Ishikawa (cell line): ENCODE measurements around a stretch of chr12.

DNA sequence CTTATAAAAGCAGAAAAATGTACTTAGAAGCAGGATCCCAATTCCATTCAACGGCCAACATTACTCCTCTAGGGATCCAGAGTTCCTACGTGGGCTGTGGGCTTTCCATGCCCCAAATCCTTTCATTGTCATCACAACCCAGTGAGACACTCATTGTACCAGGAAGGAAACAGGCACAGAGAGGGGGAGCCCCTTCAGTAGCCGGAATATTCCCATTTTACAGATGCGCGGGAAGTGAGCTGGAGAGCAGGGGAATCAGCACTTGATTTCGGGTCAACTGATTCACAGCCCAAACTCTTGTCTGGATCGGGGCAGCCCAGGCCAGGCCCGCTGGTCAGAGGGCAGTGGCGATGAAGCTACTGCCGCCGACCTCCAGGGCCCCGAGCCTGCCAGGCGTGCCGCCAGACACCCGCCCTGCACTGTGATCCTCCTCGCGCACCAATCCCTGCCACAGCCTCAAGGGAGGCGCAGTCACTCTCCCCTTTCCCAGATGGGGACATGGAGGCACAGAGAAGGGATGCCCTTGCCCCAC, 9.0 kb downstream of the DHX37 start:
- RRBS, result no CpG with 5 or more reads among the region's 18 CpGs

DNA sequence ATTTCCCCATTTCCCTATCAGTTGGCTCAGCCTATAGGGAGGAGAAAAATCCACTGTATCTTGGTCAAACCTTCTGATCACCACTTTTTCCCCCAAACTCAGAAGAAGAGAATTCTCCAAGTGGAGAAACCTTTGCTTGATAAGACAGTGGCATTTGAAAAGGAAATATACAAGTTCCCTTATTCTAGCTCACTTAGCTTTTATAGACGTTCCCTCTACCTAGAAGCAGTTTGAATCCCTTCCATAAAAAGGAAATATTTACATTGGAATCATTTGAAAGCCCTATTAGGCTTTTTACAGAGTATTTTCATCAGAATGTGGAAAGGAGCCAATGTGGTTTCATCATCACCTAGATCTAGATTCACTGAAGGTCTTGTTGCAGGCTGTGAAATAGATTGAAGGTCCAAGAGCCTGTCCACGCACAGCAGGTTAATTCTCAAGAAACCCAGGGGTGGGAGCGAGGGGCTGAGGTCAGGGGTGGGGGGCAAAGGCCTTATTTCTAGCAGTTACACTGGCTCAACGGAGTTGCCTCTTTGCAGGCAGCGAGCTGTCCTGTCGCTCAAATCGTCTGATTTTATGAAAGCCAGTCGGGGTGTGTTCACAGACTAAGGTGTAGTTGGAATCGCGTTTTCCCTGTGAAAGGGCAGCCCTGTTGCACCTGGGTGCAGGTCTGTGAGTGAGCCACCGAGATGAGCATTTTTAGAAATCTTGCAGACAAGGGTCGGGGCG, 45.5 kb downstream of the AACS start:
- RRBS, result no CpG with 5 or more reads among the region's 13 CpGs

DNA sequence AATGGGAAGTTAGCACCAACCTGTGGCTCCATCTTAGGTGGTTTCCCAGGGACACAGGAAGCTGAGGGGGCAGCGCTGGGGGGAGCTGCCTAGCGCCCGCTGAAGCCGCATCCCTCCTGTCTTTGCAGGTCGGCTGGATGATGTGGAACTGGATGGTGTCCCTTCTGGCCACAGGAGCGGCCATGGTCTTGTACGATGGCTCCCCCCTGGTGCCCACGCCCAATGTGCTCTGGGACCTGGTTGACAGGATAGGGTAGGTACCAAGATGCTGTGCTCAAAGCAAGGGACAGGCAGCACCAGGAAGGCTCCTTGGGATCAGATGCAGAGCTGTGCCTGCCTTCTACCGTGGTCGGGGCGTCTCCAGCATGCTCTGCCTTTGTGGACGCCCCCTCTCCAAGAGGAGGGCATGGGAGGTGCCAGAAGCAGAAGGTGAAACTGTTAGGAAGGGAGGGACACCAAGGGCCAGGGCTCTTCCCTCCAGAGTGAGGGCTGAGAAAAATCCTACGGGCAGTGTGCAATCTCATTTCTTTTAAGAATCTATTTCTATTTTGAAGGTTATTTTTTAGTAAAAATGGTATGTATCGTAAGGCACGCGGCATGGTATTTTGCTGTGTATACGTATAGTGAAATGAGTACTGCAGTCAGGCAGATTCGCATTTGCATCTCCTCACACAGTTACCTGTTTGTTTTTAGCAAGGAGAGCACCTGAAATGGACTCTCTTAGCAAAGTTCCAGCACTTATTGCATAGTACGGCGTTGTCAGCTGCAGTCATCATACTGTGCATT, 53.5 kb downstream of the AACS start:
- RRBS, result no CpG with 5 or more reads among the region's 20 CpGs

GRCh38 chr12:125220378-125220709, 34.2 kb downstream of the TMEM132B start:
- RRBS, result no CpG with 5 or more reads among the region's 8 CpGs

GRCh38 chr12:125848260-125848667, 662.1 kb downstream of the TMEM132B start:
- RRBS, result no CpG with 5 or more reads among the region's 5 CpGs

DNA sequence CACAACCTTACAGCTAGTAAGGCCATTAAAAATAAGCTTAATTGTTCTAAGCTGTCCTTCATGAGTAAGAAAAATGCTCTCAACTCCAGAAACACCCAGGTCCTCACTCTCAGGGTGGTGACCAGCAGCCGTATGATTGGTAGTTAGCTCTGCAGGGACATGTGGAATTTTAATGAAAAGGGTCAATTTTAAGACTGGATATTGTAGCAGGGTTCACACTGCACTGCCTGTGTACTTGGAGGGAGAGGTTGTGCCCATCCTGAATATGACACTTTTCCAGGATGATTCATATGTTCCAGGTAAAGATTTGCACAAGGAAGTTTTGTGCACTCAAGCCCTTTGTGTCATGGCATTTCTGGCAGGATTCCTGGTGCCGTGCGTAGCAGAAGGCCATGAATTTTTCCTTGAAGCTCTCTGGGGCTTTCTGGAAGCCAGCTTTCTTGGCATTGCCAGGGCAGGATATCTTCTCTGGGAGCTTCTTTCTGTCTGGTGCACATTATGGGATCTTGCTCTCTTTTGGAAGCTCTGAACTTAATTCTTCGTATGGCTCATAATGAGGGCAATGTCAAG, 1012.8 kb downstream of the TMEM132B start:
- RRBS, result no CpG with 5 or more reads among the region's 4 CpGs

DNA sequence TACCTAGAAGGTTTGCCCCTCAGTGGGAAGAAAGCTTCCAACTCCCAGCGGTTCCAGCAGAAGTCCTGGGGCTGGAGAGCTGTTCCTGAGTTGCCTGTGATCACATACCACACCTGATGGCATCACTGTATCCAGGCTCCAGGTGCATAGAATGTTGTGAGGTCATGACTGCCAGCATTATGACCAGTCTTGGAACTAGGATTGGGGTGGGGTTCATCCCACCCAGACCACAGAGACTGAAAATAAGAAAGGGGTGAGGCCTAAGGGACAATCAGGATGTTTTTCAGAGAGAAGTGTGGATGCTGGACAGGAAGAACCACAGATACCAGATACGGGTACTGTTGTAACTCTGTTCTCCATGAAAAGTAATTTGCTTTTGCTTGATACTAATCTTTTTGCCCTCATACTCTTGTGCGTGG, 1530.1 kb upstream of the TMEM132C start:
- RRBS, result no CpG with 5 or more reads among the region's 3 CpGs

- RRBS, result no CpG with 5 or more reads among the region's 7 CpGs
Observed at GRCh38 chr12:126768548-126769083, 1498.4 kb upstream of the TMEM132C start.

DNA sequence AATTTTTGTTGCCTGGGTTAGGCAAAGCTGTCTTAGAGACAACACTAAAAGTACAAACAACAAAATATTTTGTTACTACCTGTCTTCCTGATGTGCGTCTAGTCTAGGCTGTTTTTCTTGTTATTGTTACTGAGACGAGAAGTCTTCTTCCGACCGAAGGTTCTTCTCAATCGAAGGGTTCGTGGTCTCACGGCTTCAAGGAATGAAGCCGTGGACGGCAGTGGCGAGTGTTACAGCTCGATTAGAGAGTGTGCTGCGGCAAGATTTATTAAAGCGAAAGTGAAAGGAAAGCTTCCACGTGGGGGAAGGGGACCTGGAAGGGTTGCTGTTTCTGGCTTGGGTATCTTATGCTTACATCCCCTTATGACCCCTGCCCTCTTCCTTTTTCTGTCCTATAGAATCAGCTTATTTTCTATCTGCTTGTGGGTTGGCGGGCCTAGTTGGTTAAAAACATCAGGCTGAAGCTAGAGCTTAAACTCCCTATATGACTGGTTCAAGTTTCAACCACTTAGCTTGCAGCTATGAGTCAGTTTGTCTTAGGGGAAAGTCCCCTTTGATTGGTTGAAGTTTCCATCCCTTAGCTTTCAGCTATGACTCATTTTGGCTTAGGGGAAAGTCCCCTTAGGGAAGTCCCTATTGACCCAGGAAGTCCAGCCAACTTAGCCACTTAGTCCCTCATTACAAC, 1494.8 kb upstream of the TMEM132C start:
- RRBS, result no CpG with 5 or more reads among the region's 15 CpGs

DNA sequence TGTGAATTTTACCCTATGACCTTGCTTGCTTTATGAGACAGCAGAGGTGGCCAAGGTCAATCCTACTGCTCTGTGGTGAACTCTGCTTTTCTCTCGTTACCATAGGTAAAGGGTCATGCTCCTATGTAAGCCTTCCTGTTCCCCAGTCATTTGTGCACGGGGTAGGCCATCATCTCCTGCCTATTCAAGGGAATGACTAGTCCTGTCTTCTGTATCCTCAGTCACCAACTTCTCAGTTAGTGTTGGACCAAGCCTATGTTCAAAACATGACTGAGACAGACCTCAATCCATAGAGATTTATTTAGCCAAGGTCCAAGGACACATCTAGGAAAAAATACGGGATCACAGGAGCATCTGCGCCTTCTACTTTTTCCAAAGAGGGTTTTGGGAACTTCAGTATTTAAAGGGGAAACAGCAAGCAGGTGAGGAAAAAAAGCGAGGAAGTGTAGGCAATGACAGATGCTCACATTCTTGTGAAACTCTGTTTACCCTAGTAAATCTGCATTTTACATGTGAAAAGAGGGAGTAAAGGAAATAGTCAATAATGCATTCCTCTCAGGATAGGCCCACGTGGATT, 1119.5 kb upstream of the TMEM132C start:
- RRBS, result no CpG with 5 or more reads among the region's 6 CpGs

DNA sequence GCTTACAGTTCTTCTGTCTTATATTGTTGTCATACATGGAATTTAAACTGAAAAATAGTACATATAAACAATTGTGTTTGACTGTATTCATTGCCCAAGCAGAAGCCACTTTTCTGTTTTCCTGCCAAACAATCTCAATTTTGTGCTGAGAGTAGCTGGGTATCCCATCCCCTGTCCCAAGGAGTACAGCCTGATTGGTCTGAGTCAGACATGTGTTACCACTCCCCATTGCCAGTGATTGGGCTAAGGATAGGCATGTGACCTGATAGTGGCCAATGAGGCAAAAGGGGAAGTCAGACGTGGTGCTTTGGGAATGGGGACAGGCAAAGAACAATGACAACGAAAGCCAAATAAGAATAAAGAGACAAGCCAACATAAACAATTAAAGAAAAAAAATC, 626.9 kb upstream of the TMEM132C start:
- RRBS, result no CpG with 5 or more reads among the region's 2 CpGs

DNA sequence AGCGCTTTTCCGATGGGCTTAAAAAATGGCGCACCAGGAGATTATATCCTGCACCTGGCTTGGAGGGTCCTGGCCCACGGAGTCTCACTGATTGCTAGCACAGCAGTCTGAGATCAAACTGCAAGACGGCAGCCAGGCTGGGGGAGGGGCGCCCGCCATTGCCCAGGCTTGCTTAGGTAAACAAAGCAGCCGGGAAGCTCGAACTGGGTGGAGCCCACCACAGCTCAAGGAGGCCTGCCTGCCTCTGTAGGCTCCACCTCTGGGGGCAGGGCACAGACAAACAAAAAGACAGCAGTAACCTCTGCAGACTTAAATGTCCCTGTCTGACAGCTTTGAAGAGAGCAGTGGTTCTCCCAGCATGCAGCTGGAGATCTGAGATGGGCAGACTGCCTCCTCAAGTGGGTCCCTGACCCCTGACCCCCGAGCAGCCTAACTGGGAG, 400.8 kb upstream of the TMEM132C start:
- RRBS, result no CpG with 5 or more reads among the region's 10 CpGs

- RRBS, result 3% methylated on average over 5 of the region's 18 CpGs
Observed at GRCh38 chr12:128388510-128389313, 121.7 kb downstream of the TMEM132C start.

DNA sequence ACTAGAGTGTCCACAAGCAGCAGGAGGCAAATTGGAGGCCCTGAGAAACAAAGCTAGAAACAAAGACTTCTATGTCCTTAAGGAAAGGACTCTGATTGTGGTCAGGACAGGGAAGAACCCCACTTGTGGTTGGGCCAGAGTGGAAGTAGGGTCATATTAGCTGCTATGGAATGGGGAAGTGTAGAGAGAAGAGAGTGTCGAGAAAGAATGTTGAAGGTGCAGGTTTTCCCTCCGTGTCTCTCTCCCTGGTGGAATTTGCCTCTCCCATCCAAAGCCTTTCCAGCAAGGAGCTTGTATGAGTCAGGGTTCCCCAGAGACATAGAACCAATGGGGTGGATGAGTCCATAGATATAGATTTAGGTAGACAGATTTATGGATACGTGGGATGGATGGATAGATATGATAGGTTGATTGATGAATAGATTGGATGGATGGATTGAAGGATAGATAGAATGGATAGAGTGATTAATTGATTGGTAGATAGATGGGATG, 219.9 kb downstream of the SLC15A4 start:
- RRBS, result no CpG with 5 or more reads among the region's 3 CpGs

- RRBS, result no CpG with 5 or more reads among the region's 12 CpGs
Observed at GRCh38 chr12:128813103-128813760, 10.5 kb downstream of the SLC15A4 start.

DNA sequence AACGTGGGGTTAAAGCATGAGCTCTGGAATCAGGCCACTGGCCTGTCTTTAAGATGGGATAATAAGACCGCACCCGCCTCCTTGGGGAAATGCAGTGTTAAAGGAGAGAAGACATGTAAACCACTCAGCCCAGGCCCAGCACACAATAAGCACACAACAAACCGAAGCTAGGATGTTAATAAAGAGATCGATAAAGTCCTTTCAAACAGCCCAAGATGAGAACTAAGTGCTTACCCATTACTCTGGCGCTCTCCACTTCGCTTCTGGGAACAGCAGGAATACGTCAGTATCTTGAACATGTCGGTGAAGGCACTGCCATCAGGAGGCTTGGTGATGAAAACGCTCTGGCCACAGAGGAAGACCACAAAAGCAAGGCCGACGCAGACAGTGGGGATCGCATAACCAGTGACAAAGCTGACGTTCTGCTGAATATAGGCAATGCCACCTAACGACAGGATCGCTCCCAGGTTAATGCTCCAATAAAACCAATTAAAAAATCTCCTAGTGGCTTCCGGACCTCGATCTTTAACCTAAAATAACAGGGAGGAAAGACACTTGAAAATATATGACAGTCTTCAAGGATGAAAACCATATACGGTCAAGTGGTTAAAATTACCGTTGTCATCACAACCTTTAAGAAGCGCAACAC, 9.1 kb downstream of the SLC15A4 start:
- RRBS, result no CpG with 5 or more reads among the region's 21 CpGs

GRCh38 chr12:128820719-128821483, 2.9 kb downstream of the SLC15A4 start:
- RRBS, result no CpG with 5 or more reads among the region's 7 CpGs

- RRBS, result no CpG with 5 or more reads among the region's 12 CpGs
Observed at GRCh38 chr12:129109466-129109852, 256.2 kb downstream of the GLT1D1 start.

DNA sequence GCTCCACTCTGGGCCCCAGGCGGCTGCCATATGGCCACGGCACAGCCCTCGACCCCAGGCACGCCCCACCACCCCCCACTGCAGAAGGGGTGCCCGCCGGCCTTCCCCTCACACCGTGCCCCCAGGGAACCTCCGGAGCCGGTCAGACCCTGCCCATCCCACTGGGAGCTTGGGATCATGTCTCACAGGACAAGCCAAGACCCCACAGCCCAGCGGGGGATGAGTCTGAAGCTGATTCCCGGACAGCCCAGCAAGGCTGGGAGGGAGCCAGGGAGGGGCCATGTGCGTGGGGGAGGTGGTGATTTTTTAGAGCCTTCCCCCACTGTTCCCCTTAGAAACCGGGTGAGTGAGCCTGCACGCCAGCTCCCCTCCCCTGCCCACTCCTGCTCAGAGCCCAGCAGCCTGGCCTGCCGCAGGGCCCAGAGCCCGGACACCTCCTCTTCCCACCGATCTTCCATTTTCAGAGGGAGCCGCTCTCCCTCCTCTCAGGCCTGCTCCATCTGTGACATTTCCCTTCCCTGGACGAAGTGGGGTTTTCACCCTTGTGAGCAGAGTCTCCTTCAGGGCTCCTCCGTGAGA, 1.4 kb downstream of the RIMBP2 start:
- RRBS, result 7% methylated on average over 8 of the region's 20 CpGs

DNA sequence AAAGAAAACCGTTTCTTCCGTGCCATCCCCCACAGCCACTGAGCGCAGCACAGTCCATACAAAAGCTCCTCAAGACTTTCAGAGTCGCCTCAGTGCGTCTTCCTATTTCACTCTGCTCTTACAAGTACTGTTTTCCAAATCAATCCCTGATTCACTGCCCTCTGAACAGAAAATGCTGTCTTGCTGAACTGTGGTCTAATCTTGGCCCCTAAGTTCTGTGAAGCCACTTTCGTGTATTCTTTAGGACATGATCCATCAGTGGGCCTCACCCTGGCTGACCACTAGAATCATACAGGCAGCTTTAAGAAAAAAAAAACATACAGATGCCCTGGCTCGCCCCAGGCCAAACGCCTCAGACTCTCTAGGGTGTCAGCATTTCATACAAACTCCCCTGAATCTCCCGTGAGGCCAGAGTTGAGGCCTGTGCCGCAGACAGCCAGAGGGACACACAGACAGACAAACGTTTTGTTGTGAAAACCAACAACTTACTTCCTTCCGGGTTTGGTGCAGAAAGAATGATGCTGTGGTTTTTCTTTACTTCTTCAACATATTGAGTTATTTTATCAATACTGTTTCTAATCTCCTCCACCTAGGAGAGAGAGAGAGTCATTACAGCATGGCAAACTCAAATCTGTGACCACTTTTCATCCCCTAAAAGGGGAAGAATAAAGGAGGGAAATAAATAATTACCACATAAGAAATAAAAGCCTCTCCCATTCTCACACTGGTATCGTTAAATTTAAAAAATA, 17.7 kb downstream of the STX2 start:
- RRBS, result no CpG with 5 or more reads among the region's 13 CpGs